ENCODE measurements around a stretch of chr16.

- PRO-cap, 4 experiments: peak in 4 of 4 experiments; most common plus-strand start chr16:10878986 (in 4); most common minus-strand start chr16:10878888 (in 2)
- RAMPAGE, long total RNA, 2 experiments: no peak in any of the 2 experiments
- RRBS: no CpG with 5 or more reads among the region's 26 CpGs
Observed at GRCh38 chr16:10878327-10879137, 1.5 kb downstream of the CIITA start.

- PRO-cap, 4 experiments: peak in 2 of 4 experiments; most common plus-strand start chr16:10941442 (in 1)
- RAMPAGE, long total RNA, 2 experiments: no peak in any of the 2 experiments
- RRBS: 2% methylated on average over 7 of the region's 59 CpGs
Observed at GRCh38 chr16:10941339-10942125, 736 bp downstream of the DEXI start.

DNA sequence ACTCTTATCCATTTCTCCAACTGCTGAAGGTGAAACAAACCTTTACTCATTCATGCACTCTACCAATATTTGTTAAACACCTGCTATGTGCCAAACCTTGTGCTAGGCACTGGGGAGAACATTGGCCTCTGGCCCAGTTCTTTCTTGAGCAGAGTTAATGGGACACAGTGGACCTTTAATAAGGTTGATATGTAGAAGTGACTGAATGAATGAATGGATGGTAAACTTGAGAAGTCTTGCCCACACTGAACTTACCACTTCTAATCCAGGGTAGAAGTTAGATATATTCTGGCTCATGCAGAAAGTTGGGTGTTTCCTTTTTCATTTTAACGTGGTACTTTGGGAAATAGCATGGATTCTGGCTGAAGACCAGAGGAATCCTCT is 914 bp upstream of the CLEC16A start:
- PRO-cap, 4 experiments: no peak in any of the 4 experiments
- RAMPAGE, long total RNA, 2 experiments: no peak in any of the 2 experiments
- RRBS: no CpG with 5 or more reads among the region's 1 CpG

- PRO-cap, 4 experiments: no peak in any of the 4 experiments
- RAMPAGE, long total RNA, 2 experiments: no peak in any of the 2 experiments
- RRBS: no CpG with 5 or more reads among the region's 8 CpGs
Observed at GRCh38 chr16:10965299-10965990, 21.1 kb downstream of the CLEC16A start.

GRCh38 chr16:11010554-11011296 is 66.4 kb downstream of the CLEC16A start:
- PRO-cap, 4 experiments: no peak in any of the 4 experiments
- RAMPAGE, long total RNA, 2 experiments: no peak in any of the 2 experiments
- RRBS: no CpG with 5 or more reads among the region's 15 CpGs

- PRO-cap, 4 experiments: peak in 2 of 4 experiments; most common plus-strand start chr16:11082848 (in 1); most common minus-strand start chr16:11082695 (in 2)
- RAMPAGE, long total RNA, 2 experiments: no peak in any of the 2 experiments
- RRBS: no CpG with 5 or more reads among the region's 7 CpGs
Observed at GRCh38 chr16:11082397-11082979, 138.1 kb downstream of the CLEC16A start.

DNA sequence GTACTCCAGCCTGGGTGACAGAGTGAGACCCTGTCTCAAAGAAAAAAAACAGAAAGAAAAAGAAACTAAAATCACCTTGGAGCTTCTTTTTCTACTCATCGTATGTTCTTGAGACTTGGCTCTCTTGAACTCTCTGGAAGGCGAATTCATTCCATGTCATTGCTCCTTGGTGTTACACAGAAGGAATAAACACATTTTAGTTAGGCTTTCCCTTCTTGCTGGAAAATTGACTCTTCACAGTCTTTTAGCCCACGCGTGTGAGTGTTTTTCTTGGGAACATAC is 142.4 kb downstream of the SOCS1 start:
- PRO-cap, 4 experiments: no peak in any of the 4 experiments
- RAMPAGE, long total RNA, 2 experiments: no peak in any of the 2 experiments
- RRBS: no CpG with 5 or more reads among the region's 4 CpGs

DNA sequence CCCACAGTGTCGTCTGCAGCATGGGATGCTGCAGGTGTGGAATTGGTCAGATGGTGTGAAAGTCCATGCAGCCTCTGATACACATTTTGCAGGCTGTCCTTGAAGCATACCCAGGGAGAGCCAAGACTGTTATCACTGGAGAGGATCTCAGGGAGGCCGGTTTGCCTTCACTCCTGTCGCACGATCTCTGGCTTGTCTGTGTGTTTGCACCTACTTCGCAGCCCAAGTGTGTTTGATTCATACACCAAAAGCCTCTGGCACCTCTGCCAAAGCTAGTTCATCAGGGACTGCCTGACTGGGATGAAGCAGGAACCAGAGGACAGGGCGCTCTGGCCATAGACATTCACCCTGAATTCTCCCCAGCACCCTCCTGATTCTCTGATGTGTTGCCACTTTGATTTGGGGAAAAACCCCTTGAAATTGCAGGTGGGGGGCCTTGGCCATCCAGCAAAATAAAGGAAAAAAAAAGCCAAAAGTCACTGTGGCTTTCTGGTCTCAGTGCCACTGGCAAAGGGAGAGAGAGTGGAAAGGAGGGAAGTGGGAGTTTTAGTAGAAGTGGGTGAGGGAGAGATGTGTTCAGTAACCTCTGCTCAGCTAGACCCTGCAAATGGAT is 93.0 kb downstream of the SOCS1 start:
- PRO-cap, 4 experiments: no peak in any of the 4 experiments
- RAMPAGE, long total RNA, 2 experiments: no peak in any of the 2 experiments
- RRBS: no CpG with 5 or more reads among the region's 6 CpGs

DNA sequence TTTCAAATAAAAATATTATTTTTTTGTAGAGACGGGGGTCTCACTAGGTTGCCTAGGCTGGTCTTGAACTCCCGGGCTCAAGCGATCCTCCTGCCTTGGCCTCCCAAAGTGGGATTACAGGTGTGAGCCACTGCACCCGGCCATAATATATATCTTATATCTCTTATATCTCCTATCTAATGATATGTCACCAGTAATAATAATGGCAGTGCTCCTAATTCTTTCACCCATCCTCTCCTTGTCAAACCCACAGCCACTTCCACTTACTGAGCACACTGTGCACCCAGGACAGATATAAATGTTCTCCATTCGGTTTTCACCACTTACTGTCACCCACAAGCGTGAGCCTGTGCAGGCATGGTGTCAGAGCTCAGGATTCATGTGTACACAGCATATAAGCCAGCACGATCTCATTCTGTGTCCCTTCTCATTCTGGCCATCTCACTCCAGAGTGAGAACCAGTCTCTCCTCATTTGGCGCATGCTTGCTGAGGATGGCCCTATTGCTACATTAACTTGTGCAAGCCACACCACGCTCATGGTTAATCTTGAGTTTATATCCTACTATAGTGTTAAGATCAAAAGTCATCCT is 21.3 kb downstream of the SOCS1 start:
- PRO-cap, 4 experiments: no peak in any of the 4 experiments
- RAMPAGE, long total RNA, 2 experiments: no peak in any of the 2 experiments
- RRBS: no CpG with 5 or more reads among the region's 9 CpGs

- PRO-cap, 4 experiments: no peak in any of the 4 experiments
- RAMPAGE, long total RNA, 2 experiments: no peak in any of the 2 experiments
- RRBS: no CpG with 5 or more reads among the region's 5 CpGs
Observed at GRCh38 chr16:11253204-11254062, 2.6 kb downstream of the SOCS1 start.

GRCh38 chr16:11257245-11257835 is 1.3 kb upstream of the SOCS1 start:
- PRO-cap, 4 experiments: peak in 2 of 4 experiments; most common minus-strand start chr16:11257352 (in 1)
- RAMPAGE, long total RNA, 2 experiments: no peak in any of the 2 experiments
- RRBS: no CpG with 5 or more reads among the region's 17 CpGs

- PRO-cap, 4 experiments: peak in 1 of 4 experiments; most common plus-strand start chr16:11309196 (in 1)
- RAMPAGE, long total RNA, 2 experiments: no peak in any of the 2 experiments
- RRBS: no CpG with 5 or more reads among the region's 11 CpGs
Observed at GRCh38 chr16:11308699-11309297, 27.7 kb upstream of the PRM1 start.

- PRO-cap, 4 experiments: no peak in any of the 4 experiments
- RAMPAGE, long total RNA, 2 experiments: no peak in any of the 2 experiments
- RRBS: no CpG with 5 or more reads among the region's 3 CpGs
Observed at GRCh38 chr16:11327811-11328047, 17.5 kb upstream of the RMI2 start.

- PRO-cap, 4 experiments: no peak in any of the 4 experiments
- RAMPAGE, long total RNA, 2 experiments: no peak in any of the 2 experiments
- RRBS: no CpG with 5 or more reads among the region's 20 CpGs
Observed at GRCh38 chr16:11402285-11402905, 57.1 kb downstream of the RMI2 start.

GRCh38 chr16:11417392-11417699 is 72.1 kb downstream of the RMI2 start:
- PRO-cap, 4 experiments: no peak in any of the 4 experiments
- RAMPAGE, long total RNA, 2 experiments: no peak in any of the 2 experiments
- RRBS: 96% methylated on average over 3 of the region's 5 CpGs

DNA sequence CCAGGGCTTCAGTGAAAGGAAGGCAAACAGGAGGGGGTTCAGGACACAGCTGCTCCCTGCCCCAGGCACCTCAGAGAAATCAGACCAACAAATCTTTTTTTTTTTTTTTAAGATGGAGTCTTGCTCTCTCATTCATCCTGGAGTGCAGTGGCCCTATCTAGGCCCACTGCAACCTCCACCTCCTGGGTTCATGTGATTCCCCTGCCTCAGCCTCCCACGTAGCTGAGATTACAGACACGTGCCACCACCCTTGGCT is 31.8 kb downstream of the ENSG00000188897 start:
- PRO-cap, 4 experiments: no peak in any of the 4 experiments
- RAMPAGE, long total RNA, 2 experiments: no peak in any of the 2 experiments
- RRBS: no CpG with 5 or more reads among the region's 2 CpGs

- PRO-cap, 4 experiments: peak in 3 of 4 experiments; most common plus-strand start chr16:11498102 (in 2)
- RAMPAGE, long total RNA, 2 experiments: no peak in any of the 2 experiments
Observed at GRCh38 chr16:11497944-11498197, 29.2 kb downstream of the ENSG00000188897 start.

DNA sequence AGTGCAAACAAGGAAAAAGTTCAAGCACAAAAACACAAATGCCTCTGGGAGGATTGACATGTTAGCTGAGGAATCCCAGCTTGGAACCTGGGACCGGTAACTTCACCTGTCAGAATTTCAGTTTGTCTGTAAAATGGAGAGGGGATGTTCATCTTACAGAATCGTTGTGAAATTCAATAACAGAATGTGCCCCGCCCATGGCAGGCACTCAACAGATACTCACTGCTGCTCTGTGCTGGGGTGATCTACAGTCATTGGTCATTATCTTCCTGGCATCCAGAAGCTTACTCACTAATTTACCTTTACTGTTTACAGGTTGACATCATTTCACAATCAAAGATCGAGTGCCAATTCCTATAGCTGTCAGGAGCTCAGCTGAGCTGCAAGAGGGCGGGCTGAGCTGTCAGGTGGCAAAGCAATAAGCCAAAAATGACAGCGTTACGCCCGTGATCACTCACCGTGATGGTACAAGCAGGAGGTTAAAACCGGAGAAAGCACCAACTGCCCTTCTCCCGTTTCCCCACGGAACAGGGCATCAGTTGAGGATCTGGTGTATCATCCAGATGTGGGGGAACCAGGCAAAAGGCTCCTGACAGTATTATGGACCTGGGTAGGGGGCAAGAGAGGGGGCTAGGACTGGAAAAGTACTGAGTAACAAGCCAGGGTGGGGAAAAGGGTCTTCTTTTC is 8.4 kb upstream of the ENSG00000188897 start:
- PRO-cap, 4 experiments: no peak in any of the 4 experiments
- RAMPAGE, long total RNA, 2 experiments: no peak in any of the 2 experiments
- RRBS: 71% methylated on average over 1 of the region's 12 CpGs

- PRO-cap, 4 experiments: no peak in any of the 4 experiments
- RAMPAGE, long total RNA, 2 experiments: no peak in any of the 2 experiments
- RRBS: no CpG with 5 or more reads among the region's 19 CpGs
Observed at GRCh38 chr16:11549105-11549824, 22.2 kb upstream of the ENSG00000188897 start.

DNA sequence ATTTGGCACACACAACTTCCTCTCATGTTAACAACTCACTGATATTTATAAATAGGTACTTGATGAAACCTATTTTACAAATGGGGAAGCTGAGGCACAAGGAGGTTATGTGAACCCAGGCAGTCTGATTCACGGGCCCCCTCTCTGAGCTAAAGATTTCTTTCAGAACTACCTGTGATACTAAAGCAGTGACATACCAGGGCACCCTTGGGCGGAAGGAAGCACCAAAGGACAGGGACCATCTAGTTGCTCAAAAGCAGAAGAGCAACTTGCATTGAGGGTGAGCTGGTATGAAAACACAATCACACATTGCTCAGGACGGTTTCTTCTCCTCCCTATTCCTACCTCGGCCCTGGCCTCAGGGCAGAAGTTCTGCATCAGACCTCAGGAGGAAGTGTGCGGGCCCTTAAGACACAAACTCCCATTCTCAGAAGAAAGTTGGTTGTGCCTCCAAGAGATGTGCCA is 28.8 kb upstream of the ENSG00000188897 start:
- PRO-cap, 4 experiments: no peak in any of the 4 experiments
- RAMPAGE, long total RNA, 2 experiments: no peak in any of the 2 experiments
- RRBS: no CpG with 5 or more reads among the region's 5 CpGs

Data from uterus (tissue), 7 donors.